Sternocleidomastoid (tissue), 1 donor: ENCODE data around the gene TRAPPC12.

GRCh38 chr2:3379489-3380700 lies at the start of gene TRAPPC12:
Gene TRAPPC12, plus strand, starts transcription at chr2:3379694.
- PRO-cap = bidirectional peak, plus-strand start at chr2:3379728, minus-strand start at chr2:3379648; bidirectional peak, plus-strand start at chr2:3380125, minus-strand start at chr2:3380100; unidirectional peak, minus-strand start at chr2:3380330

DNA sequence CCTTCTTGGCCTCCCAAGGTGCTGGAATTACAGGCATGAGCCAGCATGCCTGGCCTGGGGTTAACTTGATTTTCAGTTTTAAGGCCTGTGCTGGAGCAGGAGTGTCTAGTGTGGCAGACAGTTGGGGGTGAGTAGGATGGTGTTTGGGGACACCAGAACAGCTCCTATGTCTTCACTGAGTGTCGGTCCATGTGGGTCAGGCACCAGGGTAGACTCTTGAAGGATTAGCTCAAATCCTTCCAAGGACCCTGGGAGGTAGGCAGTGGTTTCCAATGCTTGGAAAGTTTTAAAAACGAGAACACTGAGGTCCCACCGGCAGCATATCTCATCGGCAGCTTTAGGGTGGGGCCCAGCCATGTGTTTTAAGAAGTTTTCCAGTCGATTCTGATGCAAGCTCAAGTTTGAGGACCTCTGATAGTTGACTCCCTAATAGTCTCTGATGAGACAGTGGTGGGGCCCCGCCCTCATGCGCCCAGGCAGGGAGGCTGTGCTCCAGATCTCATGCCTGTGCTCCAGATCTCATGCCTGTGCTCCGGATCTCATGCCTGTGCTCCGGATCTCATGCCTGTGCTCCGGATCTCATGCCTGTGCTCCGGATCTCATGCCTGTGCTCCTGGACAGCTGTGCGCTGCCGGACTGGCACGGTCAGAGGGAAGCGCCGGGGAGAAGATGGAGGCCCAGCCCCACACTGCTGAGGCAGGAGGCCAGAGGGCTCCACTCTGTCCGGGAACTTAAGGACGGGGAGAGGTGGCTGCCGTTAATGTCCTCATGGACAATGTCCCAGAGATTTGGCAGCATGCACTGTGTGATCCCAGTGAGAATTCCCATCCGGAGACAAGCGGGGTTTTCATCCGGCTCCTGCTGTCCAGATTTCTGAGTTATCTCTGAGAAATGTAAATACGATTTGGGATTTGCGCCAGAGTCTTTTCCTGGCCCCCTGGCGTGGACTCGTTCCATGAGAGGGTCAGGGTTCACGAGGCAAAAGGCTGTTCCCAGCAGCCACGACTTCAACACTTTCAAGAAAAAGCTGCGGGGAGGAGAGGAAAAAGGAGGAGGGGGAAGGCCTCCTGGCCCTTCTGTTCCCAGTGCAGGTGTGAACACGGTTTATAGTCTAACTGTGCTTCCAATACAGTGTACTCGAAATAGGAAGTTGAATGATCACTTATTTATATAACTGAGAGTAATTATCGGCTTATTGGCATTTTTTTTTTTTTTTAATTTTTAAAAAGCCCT lies 9.5 kb upstream of the COLEC11 start:
- PRO-cap = bidirectional peak, plus-strand start at position 648 of the sequence, minus-strand start at position 638 of the sequence

GRCh38 chr2:3626280-3626788 lies 31.4 kb downstream of the COLEC11 start:
- PRO-cap = no peak

- PRO-cap = no peak
Measured at GRCh38 chr2:5693217-5694425, 1.4 kb downstream of the SOX11 start.

DNA sequence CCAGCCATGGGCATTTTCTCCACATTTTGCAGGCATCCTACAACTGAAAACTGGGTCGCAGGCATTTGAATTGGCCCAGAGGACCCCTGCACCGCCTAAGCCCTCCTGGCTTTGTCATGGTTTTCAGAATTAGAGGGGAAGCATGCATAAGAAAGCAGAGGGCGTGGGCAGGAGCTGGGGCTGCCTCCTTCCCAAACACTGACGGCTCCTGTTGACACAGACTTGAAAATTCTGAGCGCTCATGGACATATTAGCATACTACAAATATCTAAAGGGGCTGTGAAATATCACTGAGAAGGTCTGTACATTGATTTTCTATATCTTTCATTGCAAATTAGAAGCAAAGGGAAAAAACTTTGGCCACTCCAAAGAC lies 34.1 kb downstream of the SOX11 start:
- PRO-cap = no peak

- PRO-cap = no peak
Measured at GRCh38 chr2:6345399-6345996, 520.2 kb downstream of the CMPK2 start.

DNA sequence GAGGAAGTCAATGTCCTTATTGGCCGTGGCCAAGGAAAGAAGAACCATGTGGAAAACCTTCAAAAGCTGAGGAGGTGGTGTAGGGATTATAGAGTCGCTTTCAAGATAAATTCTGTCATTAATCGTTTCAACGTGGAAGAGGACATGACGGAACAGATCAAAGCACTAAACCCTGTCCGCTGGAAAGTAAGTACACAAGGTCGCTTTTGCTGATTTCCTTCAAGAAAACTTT lies 9.3 kb downstream of the RSAD2 start:
- PRO-cap = no peak

DNA sequence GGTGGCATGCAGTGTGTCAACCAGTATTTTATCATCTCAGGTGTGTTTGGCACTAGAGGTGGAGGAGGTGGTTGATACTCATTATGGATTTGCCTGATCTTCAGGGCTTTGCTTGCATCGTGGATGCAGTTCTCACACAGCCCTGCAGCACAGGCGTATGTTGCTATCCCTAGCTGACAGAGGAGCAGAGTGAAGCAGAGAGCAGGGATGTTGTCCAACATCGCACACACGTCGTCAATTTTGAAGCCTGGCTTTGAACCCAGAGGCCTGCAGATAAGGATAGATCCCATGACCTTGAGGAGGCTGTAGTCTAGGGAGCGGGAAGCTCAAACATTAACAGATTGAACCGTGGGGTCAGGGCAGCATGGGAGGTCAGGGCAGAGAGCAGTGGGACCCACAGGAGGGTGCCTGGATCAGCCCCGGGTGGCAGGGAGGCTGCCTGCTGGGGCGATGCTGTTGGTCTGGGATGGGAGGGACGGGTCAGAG lies 4.2 kb downstream of the RNF144A start:
- PRO-cap = no peak

DNA sequence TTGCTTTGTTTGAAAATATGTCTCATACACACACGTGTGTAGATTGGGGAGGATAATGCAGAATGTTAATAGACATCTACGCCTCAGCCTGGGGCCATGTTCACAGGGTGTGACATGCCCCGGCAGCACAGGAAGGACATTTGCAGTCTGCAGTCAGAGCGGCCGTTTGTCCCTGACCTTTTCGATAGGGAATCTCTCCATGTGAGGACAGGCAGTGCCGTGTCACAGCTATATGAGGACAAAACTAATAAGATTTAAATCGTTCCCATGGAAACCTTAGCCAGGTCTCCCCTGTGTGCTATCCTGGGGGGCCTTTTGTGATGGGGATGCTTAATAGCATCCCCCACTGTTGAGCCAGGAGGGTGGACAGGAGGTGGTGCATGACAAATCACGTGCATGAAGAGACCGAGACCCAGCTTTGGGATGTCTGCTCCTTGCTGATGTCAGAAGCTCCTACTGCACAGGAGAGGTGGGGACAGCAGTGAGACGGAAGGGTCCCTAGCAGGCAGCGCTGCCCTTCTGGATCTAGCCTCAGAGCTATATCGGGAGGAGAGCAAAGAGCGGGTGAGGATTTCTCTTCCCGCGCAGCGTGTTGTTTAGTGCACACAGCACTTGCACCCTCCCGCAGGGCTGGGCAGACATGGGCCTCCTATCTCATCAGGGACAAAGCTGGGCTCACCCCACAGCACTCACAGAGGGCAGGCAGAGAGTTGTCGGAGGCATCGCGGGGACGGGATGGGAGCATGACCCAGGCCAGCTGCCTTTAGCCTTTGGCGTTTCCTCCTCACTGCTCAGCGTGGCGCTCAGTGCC lies 100.7 kb downstream of the RNF144A start:
- PRO-cap = no peak

DNA sequence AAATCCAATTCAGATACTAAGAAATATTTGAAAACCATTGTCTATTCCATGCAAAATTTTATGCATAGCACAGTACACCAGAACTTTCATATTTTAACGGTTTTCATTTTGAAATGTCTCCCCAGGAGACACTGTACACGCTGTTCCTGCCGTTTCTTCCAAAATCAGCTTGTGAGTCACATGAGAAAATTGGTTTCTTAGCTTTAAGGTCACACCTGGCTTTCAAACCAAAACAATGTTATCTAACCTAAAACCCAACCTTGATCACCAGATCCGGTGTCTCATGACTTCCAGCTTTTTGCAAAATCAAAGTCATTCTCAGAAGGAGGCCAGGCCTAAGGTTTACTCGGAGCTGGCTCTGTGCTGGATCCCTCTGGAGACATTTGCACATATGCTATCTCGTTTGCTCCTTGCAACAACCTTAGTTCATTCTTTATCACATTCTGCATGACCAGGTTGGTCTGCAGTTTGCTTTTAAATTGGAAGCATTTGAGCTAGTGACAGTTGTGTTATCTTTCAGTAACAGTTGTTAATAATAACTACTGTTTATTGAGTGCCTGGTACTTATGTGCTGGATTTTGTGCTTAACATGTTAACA lies 105.3 kb downstream of the RNF144A start:
- PRO-cap = no peak

DNA sequence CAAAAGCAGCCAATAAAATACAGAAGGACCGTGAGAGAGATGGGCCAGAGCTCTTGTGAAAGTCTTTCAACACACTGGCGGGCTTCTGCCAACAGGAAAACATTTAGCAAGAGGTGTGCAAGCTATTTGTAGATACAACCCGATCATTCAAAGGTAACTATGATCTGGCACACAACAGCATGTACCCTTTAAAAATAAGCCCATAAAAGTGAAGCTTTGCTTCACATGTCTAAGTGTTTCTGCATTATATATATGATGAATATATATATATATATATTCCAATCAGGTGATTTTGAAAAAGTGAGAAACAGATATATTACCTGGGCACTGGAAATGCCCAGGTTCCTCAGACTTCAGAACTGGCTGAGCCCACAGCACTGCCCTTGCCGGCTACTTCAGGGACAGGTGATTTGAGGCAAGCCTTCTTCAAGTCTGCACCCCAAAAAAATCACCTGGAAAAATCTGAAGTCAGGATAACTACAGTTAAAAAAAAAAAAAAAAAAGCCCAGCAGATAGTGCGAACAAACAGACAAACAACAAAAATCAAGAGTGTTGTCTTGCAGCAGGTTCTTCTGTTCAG lies 267.8 kb upstream of the ID2 start:
- PRO-cap = no peak

GRCh38 chr2:8487639-8488900 lies 193.8 kb upstream of the ID2 start:
- PRO-cap = no peak

DNA sequence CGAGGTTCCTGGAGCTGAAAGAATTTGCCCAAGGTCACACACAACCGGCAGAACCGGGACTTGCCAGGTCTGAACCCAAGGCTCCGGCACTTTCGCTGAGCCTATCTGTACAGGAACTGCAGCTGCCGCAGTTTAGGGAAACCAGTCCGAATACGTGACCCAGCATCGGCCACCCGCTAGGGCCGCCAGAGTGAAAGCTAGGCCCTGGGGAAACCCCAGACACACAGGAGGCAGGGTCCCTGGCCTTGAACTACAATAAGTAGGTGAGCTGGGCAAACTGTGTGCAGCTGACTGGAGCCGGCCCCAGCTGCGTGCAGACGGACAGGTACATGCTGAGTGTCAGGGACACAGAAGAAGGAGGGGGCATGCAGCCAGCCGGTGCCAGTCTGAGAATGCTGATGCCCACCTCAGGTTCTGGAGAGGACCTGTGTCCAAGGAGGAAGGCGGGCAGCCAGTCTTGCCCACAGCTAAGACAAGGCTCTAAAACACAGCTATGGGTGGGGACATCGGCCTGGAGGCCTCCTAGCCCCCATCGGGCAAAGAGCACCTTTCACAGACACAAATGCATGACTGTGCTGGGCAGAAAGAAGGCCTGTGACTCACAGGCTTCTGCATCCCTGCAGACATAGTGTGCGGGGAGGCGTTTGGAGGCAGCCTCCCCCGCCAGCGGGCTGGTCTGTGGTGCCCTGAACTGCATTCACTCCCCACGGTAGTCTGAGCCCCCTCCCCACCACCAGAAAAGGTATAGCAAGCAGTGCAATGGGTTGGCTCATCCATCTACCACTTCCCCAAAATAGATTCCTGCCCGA lies 107.4 kb upstream of the ID2 start:
- PRO-cap = no peak

- PRO-cap = no peak
Measured at GRCh38 chr2:8633648-8634176, 48.1 kb upstream of the ID2 start.

- PRO-cap = no peak
Measured at GRCh38 chr2:8663966-8664291, 17.9 kb upstream of the ID2 start.

DNA sequence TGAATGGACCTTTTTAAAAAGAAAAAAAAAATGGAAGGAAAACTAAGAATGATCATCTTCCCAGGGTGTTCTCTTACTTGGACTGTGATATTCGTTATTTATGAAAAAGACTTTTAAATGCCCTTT lies 1.8 kb downstream of the ID2 start:
- PRO-cap = no peak

DNA sequence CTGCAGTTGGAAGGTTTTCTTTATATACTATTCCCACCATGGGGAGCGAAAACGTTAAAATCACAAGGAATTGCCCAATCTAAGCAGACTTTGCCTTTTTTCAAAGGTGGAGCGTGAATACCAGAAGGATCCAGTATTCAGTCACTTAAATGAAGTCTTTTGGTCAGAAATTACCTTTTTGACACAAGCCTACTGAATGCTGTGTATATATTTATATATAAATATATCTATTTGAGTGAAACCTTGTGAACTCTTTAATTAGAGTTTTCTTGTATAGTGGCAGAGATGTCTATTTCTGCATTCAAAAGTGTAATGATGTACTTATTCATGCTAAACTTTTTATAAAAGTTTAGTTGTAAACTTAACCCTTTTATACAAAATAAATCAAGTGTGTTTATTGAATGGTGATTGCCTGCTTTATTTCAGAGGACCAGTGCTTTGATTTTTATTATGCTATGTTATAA lies 2.1 kb downstream of the ID2 start:
- PRO-cap = no peak

GRCh38 chr2:8685528-8686346 lies 3.9 kb downstream of the ID2 start:
- PRO-cap = bidirectional peak, plus-strand start at chr2:8685650, minus-strand start at chr2:8685627

GRCh38 chr2:8730474-8731162 lies 48.8 kb downstream of the ID2 start:
- PRO-cap = no peak

- PRO-cap = no peak
Measured at GRCh38 chr2:8982502-8983105, 20.9 kb downstream of the MBOAT2 start.